Epithelial cell of esophagus (primary cell): ENCODE results near the gene LIX1L.

GRCh38 chr1:144413005-144413504, 39.6 kb upstream of the PPIAL4E start:
- RRBS = no CpG with 5 or more reads among the region's 14 CpGs

DNA sequence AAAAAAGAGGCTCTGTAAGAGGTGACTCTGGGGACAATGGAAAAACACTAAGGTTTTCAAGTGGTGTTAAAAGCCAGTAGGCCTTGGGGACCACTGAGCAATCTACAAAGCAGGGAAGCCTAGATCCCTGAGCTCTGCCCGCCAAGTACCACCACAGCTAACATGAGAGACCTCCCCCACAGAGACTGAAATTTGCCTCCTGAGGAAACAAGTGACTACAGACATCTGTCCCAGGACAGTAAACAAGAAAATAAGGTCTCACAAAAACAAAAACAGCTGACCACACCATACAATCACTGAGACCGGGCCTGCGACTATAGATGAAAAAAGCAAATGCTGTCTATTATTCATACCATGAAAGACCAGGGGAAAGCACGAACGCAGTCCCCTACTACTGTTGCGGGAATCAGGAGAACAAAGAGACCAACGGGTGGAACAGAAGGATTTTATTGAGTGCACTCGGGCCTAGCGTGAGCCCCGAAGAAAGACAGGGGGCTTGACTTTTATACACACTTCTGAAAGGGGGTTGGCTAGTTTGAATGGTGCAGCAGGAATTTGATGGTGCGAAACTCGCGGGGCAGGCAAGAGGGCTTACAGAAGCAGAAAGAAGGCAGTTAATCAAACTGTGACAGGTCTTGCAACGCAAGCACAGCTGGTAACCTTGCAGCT, 47.1 kb upstream of the PPIAL4F start:
- RRBS = no CpG with 5 or more reads among the region's 14 CpGs

DNA sequence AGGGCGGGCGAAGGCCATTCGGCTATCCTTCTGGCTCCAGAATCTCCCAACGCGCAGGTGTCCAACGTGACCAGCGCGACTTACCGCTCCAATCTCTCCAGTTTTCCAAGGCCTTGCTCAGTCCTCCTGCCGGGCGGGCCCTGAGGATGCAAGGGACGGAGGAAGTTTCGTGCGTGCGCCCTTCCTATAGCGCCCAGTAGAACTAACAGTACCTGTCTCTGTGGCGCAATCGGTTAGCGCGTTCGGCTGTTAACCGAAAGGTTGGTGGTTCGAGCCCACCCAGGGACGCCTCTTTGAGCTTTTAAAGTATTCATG, 45.5 kb upstream of the PPIAL4D start:
- RRBS = no CpG with 5 or more reads among the region's 24 CpGs

DNA sequence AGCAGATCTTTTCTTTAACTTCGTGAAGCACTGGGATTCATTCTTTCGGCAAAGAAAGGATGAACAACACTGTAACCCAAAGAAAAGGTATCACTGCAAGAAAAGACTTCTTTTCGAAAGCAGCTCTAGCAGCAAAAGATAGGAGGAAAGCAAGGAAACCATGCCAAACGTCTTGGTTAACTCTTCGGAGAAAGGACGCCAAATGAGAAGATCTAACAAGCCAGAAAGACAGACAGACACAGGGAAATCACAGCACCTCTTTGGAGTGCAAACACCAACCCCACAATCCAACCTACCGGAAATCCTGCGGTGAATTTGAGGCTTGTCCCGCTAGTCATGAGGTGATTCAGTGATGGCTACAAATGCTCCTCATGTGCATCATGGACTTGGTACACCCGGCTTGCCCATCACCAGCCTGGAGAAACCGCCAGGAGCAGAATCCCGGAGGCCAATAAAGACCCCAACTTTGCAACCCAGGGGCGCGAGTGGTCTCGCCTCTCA, 869 bp downstream of the NBPF20 start:
- RRBS = no CpG with 5 or more reads among the region's 15 CpGs

GRCh38 chr1:145465359-145465991, 40.1 kb upstream of the NBPF20 start:
- RRBS = no CpG with 5 or more reads among the region's 27 CpGs

DNA sequence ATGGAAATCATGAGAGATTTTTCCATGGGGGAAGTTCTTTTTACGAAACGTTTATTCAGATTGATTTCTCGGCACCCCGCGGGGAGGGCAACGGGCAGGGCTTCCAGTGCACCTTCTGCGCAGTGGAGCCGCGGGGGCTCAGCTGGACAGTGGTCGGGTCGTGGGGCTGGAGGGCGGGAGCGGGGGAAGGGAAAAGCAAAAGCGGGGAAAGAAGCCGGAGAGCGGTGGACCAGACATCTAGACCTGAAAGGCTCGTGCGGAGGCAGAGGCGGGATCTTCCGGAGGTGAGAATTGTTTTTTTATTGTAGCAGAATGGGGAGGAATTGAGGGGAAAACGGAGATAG, 50.6 kb upstream of the NBPF20 start:
- RRBS = no CpG with 5 or more reads among the region's 21 CpGs

DNA sequence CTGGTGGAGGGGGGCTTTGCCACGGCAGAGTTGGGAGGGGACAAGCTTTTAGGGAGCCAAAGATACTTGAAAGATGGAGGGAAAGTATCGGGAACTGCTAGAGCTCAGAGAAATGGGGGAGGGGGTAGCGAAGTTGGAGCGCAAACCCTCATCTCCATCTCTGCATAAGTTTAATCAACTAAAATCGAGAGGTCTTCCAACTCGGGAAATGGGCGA, 323 bp upstream of the PIAS3 start:
- RRBS = no CpG with 5 or more reads among the region's 7 CpGs

DNA sequence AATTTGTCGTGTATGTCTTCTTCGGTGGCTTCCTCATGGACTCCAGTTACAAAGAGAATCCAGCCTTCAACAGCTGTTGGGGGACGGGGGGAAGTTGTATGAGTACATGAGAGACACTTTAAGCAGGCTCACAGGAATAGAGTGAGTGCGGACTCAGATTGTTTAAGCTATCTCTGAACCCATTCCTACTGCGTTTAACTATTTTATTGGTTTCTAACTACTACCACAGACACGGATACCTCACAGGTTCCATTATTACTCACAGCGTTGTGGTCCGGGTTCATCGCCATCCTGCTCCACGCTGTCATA, 784 bp downstream of the RBM8A start:
- RRBS = no CpG with 5 or more reads among the region's 10 CpGs

DNA sequence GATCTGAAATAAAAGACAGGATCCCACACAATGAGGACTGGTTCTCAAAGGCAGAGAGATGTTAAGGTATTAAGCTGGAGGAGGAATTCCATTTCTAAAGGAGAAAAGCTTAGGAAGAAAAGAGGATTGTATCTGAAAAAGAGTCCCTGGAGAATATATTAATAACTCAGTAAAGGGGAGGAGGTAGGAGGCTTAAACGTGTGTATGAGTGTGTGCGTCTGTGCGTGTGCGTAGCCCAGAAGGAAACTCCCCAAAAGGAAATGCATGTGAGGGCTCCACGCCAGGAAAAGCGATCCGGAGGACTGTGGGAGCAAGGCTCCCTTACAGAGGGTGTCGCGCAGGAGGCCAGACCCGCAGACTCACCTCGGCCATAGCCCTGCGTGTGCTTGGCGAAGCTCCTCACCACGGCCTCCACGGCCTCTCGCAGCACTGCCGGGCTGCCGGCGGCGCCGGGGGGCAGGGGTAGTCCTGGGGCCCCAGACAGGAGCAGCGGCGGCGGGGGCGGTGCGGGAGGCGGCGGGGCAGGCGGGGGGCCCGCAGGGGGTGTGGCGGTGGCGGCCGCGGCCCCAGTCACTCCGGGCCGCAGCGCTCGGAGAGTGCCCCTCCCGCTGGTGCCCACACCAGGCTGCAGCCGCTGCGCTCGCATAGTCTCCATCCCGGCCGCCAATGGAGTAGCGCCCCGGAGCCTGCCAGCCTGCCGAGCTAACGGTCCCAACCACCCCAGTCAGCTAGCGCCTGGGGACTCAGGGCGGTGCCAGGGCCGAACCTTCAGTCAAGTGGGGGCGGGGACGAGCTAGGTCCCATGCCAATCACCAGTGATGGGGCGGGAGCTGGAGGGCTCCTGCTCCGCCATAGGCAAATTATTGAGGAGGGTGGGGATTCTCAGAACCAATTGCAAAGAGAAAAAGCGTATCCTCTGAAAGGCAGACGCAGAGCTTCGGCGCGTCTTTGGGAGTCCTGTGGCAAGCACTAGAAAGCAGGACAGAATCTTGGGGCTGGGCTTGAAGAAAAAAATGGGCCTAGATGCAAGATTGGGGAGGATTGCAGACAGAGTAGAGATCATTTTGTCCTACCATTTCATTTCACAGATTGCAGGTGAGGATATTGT, at the start of gene LIX1L:
TSS of gene LIX1L (minus strand) at position 745 of the 1,108 bp plus-strand sequence.
- RRBS = 1% methylated on average over 9 of the region's 60 CpGs

DNA sequence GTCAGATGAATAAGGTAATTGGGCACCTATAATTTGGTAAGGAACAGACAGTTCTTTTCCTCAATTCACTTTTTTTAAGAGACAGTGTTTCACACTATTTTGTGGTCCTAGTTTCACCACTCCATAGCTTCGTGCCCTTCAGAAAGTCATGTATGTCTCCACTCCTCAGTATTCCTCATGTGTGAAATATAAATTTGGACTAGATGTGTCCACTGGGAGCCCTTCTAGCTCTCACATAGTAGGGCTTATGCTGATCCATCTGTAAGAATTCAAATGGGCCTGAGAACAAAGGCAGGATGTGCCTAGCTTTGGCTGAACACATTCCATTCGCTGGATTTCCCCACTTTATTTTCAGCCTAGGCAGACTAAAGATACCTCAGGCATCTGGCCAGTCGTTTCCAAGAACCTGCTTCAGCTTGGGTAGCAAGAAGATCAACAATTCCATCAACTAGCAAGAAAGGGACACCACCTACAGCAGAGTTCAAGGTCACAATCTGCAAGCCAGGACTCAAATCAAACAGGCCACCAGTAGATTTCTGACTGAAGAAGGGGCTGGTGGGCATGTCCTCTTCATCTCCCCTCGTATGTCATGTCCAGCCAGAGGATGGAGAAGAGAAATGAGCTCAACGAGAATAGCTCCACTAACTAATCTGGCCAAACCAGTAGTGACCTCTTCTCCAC, 14.4 kb downstream of the TXNIP start:
- RRBS = no CpG with 5 or more reads among the region's 5 CpGs

- RRBS = no CpG with 5 or more reads among the region's 5 CpGs
Measured at GRCh38 chr1:145988538-145989101, 7.8 kb downstream of the TXNIP start.

- RRBS = no CpG with 5 or more reads among the region's 6 CpGs
Measured at GRCh38 chr1:145990292-145990741, 6.1 kb downstream of the TXNIP start.

- RRBS = no CpG with 5 or more reads among the region's 1 CpG
Measured at GRCh38 chr1:145993190-145993333, 3.3 kb downstream of the TXNIP start.

GRCh38 chr1:145999303-146000322, 3.2 kb upstream of the TXNIP start:
- RRBS = no CpG with 5 or more reads among the region's 10 CpGs

- RRBS = no CpG with 5 or more reads among the region's 4 CpGs
Measured at GRCh38 chr1:146020170-146020875, 1.2 kb downstream of the HJV start.

- RRBS = no CpG with 5 or more reads among the region's 39 CpGs
Measured at GRCh38 chr1:146051465-146052330, 30.2 kb upstream of the HJV start.

GRCh38 chr1:147279918-147280400, 37.5 kb downstream of the CHD1L start:
- RRBS = no CpG with 5 or more reads among the region's 3 CpGs

GRCh38 chr1:147291824-147292390, 49.4 kb downstream of the CHD1L start:
- RRBS = no CpG with 5 or more reads among the region's 5 CpGs

DNA sequence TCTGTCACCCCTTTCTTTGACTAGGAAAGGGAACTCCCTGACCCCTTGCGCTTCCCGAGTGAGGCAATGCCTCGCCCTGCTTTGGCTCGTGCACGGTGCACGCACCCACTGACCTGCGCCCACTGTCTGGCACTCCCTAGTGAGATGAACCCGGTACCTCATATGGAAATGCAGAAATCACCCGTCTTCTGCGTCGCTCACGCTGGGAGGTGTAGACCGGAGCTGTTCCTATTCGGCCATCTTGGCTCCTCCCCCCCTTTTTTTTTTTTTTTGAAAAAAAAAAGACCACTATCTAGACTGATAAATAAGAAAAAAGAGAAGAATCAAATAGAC, 85.0 kb downstream of the CHD1L start:
- RRBS = no CpG with 5 or more reads among the region's 14 CpGs

DNA sequence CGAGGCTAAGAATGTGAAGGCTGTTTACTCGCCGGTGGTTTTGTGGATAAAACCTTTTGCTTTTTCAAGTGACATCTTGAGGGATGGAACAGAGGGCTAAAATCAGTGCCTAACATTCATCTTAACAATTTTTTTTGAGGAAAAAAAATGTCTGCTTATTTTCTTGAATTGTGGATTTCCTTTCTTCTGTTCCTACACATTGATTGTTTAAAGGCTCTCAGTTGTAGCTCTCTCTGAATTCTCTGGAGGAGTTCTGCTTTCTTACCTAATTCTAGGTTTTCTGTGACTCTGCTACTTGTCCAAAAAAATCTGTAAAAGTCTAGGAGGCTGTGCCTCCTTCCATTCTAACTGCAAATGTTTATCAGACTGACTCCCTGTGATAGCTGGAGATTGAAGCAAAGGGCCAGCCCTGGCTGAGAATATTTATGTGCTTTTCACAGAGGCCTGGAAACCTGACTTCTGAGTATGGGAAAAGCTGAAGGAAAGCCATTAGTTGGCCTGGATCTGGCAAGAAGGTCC, 1.8 kb downstream of the BCL9 start:
- RRBS = no CpG with 5 or more reads among the region's 3 CpGs